ENCODE data around the genes ATAD5 and RHOT1.

DNA sequence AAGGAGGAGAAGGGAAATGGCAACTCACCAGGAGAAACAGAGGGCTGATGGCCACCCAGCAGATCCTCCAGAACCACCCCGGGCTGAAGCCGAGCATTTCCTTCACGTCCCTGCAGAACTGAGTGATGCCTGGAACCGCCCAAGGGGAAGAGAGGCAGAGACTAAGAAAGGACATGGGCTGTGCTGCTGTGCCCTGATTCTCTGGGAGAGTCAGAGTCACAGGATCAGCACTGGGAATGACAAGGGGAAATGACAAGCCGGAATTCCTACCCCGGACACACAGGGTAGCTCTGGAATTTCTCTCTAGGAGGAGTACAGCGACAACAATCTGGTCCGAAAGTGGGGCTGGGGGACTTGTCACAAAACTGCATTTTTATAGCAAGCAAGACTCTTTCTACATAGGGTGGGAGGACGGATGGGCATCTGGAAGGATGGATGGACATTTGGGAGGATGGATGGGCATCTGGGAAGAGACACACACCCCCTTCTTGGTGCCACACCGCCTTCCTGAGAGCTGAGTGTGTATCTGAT lies 27.7 kb downstream of the SLC6A4 start:
- PRO-cap = no peak

DNA sequence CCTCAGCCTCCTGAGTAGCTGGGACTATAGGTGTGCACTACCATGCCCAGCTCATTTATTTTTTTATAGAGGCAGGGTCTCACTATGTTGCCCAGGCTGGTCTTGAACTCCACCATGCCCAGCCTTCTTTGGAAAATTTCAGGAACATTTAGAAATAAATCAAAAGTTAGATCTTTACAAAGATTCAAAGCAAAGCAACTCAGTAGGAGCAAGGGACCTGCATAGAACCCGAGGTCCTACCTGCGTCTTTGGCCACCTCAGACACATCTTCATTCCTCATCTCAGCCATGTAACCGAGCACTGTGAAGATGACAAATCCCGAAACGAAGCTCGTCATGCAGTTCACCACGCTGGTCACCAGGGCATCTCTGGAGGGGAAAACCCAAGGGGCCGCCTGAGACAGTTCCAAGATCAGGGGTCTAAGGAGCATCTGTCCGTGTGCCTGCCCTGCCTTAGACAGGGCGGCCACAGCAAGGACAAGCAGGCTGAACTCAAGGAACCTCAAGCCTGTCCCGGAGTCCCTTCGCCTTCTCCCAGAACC lies 22.9 kb downstream of the SLC6A4 start:
- PRO-cap = no peak

DNA sequence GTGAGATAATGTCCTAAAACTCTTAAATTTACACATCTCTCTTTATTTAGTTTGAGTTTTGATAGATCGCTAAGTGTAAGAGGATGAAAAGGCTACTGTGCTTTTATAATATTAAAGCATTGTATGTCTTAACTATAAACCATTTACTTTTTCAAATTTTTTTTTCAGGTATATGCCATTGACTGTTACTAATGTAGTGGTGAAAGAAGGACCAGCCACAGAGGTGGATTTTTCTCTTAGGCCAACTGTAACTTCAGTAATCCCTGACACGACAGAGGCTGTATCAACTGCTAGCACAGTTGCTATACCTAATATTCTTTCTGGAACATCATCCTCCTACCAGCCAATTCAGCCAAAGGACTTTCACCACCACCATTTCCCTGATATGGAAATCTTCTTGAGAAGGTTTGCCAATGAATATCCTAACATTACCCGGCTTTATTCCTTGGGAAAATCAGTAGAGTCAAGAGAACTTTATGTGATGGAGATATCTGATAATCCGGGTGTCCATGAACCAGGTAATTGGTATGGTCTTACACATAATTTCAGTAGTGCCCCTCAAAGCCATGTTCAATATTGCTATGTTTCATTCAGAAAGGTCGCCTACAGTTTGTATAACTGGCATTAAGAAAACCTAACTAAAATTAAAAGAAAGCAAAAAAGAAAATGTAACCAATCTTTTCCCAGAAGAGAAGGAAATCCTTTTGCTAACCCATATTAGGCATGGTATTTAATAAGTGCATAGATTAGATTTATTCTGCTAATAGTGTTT lies 44.0 kb downstream of the CPD start:
- PRO-cap = no peak

GRCh38 chr17:30423315-30423865 lies 44.7 kb downstream of the CPD start:
- PRO-cap = no peak

GRCh38 chr17:30667571-30668397 lies 156.7 kb downstream of the CRLF3 start:
- PRO-cap = no peak

DNA sequence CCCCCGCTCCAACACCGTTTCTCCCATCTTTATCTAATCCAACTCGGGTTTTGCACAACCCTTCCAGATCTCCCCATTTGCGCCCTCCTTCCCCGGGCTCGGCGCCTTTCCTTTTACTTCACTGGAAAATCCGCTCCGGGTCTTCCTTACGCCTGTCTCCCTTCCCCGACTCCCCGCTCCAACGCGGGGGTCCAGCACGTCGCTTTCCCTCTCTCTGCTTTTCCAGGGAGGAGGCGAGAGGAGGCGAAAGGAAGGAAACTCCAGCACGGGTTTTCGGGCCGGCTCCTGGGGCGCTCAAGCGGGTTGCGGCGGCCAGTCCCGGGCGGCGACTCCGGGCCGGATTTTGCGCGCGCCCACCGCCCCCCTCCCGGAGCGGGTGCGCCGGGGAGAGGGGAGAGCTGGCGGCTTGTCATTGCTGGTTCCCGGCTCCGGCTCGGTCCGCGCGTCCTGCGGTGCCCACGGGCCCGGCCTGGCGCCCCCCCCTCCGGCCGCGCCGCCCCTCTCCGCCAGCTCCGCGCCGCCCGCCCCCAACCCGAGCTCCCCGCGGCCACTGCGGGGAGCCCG lies 115.8 kb downstream of the CRLF3 start:
- PRO-cap = bidirectional peak, plus-strand start at position 412 of the sequence, minus-strand start at position 222 of the sequence

DNA sequence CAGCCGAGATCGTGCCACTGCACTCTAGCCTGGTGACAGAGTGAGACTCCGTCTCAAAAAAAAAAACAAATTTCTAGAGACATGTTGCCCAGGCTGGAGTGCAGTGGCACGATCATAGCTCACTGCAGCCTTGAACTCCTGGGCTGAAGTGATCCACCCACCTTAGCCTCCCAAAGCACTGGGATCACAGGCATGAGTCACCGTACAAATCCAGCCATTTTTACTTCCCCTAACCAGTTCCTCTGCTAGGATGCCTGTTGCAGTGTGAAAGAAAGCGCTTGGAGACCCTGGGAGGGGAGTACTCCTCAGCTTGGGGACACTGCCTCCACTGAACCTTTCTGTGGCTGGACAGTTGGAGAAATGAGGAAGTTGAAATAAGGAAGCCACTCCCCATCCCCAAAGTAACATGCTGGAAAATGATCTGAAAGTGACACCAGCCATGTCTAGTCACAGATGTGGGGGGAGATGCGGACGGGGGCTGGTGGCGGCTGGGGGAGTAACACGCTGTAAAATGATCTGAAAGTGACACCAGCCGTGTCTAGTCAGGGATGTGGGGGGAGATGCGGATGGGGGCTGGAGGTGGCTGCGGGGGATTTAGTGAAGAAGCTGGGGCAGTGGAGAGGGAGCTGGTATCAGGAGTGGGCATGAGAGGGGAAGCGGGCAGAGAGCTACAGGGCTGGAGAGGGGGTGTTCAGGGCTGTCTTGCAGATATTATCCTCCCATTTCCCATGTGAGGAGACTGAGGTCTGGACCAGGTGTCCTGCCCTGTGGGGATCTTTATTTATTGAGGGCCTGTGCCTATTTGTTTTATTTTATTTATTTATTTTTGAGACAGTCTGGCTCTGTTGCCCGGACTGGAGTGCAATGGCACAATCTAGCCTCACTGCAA lies 95.9 kb downstream of the CRLF3 start:
- PRO-cap = no peak

- PRO-cap = no peak
Observed at GRCh38 chr17:30735274-30735983, 89.1 kb downstream of the CRLF3 start.

DNA sequence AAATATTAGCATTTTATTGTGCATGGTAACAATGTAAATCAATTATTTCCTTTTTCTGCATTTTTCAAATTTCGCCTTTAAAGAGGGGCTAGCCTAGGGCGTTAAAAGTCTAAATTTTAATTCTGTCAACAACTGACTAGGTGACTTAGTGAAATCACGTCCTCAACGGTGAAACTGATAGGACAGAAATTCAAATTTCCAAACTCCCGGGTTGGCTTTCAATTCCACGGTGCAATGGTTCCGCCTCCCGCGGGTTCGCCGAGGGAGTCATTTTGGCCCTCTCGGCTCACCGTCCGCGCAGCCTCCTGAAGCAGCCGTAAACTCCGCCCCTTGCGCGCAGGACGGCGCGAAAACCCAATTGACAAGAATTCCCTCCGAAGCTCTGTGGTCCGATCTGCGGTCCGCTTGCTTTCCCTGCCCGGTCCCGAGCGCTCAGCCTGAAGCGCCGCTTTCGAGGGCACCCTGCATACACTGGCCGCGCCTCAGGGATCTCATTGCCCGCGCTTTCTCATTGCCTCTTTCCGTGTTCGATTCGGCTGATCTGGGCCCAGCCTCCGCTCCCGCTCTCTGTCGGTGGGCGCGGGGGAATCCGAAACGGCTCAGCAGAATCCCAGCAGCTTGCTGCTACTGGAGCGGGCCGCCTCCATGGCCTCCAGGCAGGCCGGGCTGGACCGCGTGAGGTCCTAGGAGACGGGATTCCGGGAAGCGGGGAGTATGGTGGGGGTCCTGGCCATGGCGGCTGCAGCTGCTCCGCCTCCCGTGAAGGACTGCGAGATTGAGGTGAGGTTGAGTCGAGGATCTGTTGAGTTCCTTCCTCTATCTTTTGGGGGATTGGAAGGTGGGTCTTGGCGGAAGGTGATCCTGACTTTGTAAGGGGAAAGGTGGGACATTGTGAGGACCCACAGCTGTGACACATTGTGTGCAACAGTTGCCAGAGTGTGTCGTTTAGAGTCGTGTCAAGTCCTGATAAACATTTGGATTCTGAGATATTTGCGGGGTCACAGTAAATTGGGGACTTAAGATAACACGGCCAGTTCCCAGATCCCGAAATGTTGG lies at the start of gene ATAD5:
TSS of gene ATAD5 (plus strand) at position 333 of the 1,056 bp plus-strand sequence.
- PRO-cap = bidirectional peak, plus-strand start at position 377 of the sequence, minus-strand start at position 260 of the sequence

GRCh38 chr17:30834992-30835671 lies 3.4 kb downstream of the ATAD5 start:
- PRO-cap = no peak

DNA sequence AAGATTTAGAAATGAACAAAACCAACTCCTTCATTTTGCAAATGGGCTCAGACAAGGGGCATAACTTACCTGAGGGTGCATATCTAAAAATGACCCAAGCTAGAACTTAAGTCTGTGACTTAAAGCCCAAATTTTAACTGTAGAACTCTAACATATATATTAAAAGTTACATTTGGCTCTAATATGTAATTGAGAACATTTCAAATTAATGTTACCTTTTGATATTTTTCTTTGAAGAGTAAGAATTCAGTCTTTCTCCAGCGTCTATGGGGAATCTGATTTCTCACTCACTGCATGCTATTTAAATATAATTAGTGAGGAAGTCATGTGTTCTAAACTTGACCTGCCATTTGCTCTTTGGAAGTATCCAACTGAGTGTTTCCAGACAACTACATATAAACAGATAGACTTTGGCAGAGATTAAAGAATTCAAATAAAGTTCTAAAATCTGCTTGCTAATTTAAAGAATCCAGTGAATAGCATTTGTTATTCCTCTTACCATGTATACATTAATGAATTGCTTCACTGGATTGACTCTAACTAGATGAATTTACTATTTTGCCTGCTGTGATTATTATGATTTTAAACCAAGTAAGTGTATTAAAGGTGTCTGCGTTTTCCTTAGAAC lies 23.6 kb downstream of the OMG start:
- PRO-cap = no peak

GRCh38 chr17:31490033-31490805 lies 98.7 kb downstream of the RAB11FIP4 start:
- PRO-cap = no peak

- PRO-cap = no peak
Observed at GRCh38 chr17:31564626-31565442, 173.4 kb downstream of the RAB11FIP4 start.

DNA sequence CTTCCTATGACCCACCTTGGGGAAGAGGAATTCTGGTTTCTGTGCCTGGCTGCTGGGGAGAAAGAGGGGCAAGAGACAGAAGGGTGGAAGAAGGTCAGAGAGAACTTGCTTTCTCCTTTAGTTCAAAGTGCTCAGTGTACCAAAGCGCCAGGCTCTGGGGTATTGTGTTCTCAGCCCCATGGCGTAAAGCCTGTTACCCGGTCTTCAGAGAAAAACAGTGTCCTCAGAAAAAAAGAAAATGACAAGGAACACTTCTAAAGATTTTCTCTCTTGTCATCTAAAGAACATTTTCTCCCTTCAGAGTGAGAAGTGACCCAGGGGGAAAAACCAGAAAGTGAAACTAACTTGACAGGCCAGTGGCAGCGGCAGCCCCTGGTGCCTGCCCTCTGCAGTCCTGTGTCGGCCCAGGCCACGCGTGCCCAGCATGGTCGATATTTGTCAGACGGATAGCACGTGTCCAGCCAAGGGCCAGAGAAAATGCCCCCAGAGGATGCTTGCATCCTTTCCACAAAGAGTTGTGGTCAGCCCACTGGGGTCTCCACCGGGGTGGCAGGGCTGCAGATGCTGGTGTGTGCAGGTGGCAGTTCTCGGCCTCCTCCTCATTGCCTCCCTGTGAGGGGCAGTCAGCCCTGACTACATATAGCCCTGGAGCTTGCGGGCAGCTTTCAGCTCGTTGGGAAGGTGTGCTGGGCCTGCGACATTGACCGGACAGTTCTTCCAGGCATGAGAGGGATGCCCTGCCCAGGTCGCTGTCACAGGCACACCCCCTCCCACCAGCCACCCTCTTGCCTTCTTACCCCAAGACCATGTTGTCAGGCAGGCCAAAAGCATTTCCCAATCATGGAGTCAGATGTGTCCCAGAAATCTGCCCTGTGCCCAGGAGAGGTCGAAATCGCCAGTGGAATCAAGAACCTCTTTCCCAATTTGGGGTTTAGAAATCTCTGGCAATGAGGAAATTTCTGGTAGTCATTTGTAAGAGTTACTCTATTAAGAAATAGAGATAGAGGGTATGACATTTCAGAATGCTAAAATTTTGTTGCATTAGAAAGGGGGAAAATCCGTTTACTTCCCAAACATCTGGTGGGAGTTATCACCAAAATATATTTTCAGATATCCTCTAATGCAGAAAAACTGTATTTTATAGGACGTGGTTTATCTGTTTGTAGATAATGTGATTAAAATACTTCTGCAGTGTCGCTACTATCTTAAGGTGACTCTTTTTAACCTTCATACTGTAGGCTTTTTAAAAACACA lies 176.8 kb downstream of the RAB11FIP4 start:
- PRO-cap = no peak

DNA sequence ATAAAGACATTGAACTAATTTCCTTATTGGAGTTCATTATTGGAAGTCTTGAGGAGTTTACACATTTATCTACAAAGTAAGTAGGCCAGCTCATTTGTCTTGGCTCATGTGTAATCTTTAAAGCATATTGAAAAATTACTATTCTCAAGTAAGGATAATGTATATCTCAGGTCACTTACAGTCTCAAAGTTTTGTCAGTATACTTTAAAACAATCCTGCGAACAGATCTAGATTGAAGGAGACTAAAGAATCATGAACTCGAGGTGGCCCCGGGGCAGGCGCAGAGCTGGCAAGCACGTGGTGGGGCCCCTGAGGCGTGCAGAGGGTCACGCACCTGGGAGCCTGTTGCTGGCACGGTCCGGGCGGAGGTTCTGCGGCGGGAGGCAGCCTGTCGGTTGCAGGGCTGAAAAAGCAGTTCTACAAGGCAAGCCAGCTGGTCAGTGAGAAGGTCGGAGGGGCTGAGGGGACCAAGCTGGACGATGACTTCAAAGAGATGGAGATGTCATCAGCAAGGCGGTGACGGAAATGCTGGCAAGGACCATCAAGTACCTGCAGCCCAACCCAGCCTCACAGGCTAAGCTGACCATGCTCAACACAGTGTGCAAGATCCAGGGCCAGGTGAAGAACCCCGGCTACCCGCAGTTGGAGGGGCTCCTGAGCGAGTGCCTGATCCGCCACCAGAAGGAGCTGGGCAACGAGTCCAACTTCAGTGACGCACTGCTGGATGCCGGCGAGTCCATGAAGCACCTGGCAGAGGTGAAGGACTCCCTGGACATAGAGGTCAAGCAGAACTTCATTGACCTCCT lies 33.1 kb downstream of the LRRC37B start:
- PRO-cap = no peak

GRCh38 chr17:32079746-32080101 lies 62.6 kb upstream of the RHOT1 start:
- PRO-cap = no peak

GRCh38 chr17:32141324-32141656 lies 1.0 kb upstream of the RHOT1 start:
- PRO-cap = bidirectional peak, plus-strand start at chr17:32141529, minus-strand start at chr17:32141454

DNA sequence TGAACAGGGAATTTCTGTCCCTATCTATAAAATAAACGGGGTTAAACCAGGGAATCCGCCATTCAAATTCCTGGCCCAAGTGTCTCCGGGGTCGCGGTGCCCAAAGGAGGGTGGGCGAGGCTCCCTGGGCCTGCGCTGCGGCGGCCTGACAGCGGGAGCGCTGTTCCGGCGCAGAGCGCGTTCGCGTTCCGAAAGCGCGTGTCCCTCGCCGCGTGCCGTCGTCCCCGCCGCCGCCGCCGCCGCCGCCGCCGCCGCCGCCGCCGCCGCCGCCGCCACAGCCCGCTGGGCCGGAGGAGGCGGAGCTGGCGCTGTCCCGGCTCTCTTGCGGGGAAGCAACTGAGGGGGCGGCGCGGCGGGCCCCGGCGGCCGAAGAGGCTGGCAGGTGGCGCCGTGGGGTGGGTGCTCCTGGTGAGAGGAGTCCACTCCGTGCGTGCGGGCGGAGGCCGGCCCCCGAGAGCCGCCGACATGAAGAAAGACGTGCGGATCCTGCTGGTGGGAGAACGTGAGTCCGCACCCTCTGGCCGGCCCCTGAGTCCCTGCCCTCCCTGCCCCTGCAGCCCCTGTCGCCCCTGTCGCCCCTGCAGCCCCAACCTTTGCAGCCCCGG lies at the start of gene RHOT1:
TSS of gene RHOT1 (plus strand) at position 275 of the 605 bp plus-strand sequence.
- PRO-cap = bidirectional peak, plus-strand start at position 277 of the sequence, minus-strand start at position 200 of the sequence

GRCh38 chr17:32483166-32484374 lies 3.2 kb upstream of the CDK5R1 start:
- PRO-cap = no peak

- PRO-cap = no peak
Observed at GRCh38 chr17:32489125-32490039, 2.6 kb downstream of the CDK5R1 start.

All from cardiac septum (tissue), 1 donor.